SK-N-MC (cell line): ENCODE measurements around a stretch of chr6.

DNA sequence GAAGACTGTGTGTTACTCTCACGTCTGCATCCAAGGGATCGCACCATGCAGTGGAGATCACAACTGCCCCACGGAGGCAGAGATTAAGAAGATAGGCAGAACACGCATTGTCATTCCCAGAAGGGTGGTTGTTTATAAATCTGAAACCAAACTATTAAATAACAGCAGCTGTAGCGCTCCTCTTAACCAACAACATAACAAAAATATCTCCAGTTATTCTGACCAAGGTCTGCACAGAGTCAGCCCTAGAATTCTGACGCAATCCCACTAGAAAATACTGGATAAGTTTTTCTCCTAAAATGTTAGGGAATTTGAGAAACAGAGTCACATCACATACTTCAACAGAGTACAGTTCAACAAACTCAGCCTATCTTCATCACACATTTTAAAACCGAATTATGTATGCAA lies 70.5 kb downstream of the TBXT start:
- RRBS: no CpG with 5 or more reads among the region's 7 CpGs

DNA sequence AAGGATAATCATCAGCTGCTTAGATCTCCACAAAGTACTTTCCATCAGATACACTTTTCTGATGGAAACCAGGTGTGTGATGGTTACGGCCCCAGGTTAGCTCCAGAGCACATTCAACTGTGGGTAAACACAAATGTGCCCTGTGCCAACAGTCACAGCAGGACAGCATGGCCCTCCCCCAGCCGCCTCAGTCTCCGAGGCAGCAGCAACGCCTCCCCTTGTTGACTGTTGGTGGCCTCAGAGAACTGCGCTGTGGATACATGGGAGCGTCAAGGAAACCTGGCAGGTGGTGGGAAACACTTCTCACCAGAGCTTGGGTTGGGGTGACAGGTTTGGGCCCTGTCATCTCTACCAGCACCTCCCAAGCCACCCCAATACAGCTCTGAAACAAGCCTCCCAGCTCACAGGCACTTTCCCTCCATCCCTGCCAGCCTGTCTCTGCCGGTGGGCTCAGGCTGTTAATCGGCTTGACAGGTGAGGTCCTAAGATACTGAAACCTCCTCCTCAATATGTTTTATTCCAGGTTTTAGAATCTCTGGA lies 1.1 kb upstream of the PRR18 start:
- RRBS: no CpG with 5 or more reads among the region's 8 CpGs

DNA sequence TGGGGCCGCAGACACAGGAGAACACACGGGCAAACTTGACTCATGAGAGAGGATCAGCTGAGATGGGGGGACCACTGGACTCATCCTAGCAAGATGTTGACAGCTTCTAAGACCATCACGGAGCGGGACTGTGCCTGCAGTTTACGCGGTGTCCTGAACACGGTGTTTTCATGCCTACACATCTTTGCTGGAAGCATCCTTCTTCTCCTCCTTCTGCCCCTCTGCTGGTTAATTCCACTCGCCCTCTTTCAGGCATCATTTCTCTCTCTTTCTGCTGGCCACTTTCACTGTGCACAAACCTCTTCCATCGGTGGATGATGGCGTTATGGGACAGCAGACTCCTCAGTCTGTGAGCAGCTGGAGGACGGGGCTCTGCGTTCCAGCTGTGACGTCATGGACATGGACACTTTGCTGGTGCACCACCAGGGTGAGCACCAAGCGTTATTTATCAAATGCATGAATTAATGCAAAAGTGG lies 82.7 kb upstream of the MPC1 start:
- RRBS: no CpG with 5 or more reads among the region's 14 CpGs

DNA sequence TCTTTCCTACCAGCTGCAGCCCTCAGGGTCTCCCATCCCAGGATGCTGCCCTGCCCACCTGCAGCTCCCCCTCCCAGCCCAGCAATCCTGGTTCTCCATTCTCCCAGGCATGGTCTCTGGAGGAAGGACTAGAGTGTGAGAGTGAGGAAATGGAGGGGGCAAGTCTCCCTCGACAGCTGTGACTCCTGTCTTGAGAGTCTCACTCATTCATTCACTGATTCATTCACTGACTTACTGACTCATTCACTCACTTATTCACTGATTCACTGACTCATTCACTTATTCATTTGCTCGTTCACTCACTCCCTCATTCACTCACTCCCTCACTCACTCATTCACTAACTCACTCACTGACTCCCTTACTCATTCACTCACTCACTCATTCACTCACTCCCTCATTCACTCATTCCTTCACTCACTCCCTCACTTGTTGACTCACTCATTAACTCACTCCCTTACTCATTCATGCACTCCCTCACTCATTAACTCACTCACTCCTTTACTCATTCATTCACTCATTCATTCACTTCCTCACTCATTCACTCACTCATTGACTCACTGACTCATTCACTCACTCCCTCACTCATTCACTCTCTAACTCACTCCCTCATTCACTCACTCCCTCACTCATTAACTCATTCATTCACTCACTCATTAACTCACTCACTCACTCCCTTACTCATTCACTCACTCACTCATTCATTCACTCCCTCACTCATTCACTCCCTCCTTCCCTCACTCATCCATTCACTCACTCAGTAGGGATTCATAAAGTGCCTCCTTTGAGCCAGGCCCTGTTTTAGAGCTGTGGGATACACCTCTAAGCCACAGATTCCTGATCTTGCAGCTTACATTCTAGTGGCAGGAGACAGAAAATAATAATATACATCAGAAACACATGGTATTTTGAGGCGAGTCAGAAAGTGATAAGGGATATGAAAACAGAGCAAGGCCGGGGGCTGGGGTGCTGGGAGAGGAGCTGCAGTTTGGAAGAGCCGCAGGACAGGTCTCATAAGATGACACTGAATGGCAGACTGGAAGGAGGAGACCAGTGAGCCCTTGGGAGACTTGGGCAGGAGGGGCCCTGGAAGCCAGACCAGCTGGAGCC lies 84.1 kb upstream of the MPC1 start:
- RRBS: no CpG with 5 or more reads among the region's 5 CpGs

GRCh38 chr6:166470547-166470847 lies 87.8 kb upstream of the MPC1 start:
- RRBS: no CpG with 5 or more reads among the region's 11 CpGs

- RRBS: 44% methylated on average over 4 of the region's 23 CpGs
Measured at GRCh38 chr6:166494938-166495650, 91.4 kb downstream of the RAMACL start.

DNA sequence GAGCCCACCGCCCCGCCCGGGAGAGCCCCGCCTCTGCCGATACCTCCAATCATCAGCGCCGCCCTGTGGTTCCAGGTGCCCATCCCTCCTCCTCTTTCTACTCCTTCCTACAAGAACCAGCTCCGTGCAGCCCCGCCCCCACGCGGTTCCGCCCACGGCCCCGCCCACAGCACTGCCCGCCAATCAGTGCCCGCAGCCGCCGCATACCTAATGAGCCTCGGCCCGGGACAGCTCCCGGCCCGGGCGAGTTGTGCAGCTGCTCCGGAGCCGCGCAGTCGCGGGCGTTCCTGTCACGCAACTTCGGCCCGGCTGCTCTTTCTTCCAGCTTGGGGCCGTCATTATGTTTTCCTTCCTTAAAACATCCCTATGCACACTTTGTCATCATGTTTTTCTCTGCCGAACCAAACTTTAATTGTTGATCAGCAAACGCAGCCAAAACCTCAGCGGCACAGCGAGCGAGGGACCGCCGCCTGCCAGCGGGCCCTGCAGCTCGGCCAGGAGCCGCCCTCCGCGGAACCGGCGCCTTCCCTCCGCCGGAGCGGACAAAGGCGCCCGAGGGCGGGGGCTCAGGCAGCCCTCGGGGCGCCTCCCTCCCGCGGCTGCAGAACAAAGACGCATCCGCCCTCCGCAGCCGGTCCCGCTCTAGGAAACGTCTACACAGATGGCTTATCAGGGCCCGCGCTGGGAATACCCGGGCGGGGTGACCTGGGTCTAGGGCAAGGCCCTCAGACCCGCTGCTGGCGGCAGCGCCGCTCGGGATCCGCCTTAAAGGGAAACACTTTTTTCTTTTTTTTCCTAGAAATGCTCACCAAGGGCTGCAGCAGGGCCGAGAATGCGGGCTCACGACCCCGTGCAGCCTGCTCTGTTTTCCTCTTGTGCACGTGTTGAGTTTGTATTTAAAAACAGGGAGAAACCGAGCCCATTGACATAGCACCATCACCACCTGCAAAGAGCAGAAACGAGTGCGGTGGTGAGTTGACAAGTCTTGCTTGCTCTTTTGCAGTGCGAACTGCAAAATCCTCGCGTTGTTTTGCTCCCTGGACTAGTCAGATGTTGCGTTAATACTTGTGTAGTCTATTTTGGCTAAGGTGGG lies 724 bp upstream of the RPS6KA2 start:
- RRBS: 1% methylated on average over 23 of the region's 85 CpGs

DNA sequence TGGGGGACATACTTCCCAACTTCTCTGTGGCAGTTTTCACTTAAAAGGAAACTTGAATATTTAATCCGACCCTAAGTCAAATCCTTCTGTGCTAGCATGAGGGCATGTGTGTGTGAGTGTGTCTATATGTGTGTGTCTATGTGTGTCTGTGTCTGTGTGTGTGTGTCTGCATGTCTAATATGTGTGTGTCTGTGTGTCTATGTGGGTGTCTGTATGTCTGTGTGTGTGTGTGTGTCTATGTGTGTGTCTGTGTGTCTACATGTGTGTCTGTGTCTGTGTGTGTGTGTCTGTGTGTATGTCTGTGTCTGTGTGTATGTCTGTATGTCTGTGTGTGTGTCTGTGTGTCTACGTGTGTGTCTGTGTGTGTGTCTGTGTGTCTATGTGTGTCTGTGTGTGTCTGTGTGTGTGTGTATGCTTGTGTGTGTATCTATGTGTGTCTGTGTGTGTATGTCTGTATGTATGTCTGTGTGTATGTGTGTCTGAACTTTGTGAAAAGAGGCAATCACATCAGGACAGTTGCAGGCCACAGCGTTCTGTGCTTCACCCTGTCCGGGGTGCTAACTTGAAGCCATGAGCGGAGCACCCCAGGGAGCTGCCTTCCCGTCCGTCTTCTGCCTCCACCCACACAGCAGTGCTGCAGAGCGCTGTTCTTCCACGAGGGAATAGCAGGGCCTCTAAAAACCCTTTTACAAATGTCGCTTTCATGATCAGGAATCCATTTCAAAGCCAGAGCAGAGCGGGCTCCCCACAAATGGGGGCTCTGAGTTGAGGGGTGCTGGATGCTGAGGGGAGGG lies 131.7 kb downstream of the RNASET2 start:
- RRBS: no CpG with 5 or more reads among the region's 11 CpGs

GRCh38 chr6:167094846-167095341 lies 28.0 kb upstream of the CCR6 start:
- RRBS: no CpG with 5 or more reads among the region's 3 CpGs

DNA sequence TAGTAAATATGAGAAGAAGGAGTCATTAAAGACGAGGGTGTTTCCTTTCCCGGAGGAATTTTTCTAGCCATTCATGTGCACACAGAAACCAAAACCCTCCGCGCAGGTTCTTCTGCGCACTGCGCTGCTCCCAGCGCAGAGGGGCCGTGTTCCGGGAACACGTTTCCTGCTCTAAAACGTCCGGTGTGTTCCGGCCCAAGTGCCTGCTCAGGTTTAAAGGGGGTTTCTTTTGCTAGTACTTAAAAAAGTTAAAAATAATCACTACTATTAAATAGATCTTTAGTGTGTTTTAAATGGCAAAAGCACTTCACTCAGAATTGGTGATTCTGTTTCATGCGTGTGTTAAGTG lies 11.6 kb downstream of the GPR31 start:
- RRBS: 60% methylated on average over 5 of the region's 14 CpGs

DNA sequence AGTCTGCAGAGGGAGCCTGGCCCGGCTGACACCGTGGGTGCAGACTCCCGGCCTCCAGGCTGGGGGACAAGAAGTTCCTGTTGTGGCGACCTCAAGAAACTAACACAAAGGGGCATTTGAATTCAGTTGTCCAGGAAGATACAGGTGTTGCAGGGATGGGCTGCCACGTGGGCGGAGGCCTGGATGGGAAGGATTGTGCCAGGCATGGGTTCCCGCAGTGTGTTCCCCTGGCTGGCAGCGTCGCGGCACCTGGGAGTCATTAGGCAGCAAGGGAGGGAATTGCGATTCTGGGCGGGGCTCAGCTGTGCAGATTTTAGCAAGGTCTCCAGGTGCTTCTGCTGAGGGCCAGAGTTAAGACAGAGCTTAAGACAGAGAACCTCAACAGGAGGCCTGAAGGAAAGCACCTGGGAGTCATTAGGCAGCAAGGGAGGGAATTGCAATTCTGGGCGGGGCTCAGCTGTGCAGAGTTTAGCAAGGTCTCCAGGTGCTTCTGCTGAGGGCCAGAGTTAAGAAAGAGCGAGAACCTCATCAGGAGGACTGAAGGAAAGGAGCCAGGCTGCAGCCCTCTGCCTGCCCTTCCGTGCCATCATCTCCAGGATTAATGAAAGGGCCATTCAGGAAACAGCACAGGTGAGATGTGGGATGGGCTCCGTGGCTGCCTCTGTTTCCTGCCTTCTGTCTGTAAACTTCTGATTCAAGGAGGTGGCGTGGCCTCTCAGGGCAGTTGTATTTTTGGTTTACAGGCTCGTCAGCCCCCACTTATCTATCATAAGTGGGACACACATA lies 20.1 kb upstream of the UNC93A start:
- RRBS: no CpG with 5 or more reads among the region's 18 CpGs

DNA sequence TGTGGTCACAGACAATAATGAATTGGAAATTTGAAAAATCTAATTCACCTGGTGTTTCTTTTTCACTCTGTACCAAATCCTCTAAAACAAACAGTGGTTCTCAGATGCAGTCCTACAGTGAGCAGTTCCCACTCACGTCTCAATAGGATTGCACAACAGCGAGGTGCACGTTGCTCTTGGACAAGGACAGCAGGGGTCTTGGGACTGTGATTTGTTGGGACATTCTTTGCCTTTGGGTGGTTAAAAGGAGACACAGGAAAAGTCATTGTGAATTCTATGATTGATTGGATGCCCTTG lies 463 bp downstream of the UNC93A start:
- RRBS: no CpG with 5 or more reads among the region's 3 CpGs

DNA sequence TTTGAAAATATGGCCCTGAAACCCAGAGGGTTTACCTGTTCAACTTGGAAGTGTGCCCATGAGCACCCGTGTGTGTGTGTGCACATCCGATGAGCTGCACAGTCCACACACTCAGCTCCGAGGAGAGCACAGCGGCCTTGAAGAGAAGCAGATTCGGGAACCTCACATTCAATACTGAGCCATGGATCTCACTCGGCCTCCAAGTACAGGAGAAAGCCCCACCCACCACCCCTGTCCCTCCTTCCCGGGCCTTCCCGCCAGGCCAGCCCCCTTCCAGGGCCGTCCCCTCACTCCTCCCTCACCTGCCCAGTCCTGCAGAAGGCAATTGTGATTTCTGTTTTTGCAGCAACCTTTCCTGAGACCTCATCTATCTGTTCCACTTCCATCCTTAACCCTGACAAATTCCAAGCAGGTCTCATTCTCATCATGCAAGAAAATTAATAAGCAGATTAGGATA lies 3.7 kb upstream of the TTLL2 start:
- RRBS: no CpG with 5 or more reads among the region's 9 CpGs

DNA sequence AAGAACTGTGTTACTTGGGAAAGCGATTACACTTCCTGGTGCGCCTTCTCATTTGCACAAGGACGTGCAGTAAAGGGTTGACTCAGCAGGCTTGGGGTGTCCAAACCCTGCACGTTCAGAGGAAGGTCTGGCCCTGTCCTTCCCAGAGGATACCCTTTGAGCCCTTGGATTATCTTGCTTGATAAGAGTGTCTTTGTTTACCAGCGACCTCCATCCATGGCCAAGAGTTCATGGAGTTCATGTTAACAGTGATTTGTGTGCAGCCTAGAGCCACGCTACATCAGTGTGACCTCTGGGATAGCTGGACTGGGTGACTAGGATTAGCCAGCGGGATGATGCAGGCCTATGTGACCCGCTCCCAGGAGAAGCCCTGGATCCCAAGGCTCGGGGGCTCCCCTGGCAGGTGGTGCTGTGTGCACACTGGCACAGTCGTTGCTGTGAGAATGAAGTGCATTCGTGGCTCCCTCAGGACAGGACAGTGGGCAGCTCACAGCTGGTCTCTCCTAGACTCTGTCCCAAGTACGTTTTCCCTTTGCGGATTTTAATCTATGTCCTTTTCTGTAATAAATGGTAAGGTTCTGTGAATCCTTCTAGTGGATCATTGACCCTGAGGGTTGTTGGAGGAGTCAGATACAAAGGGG lies 73.5 kb downstream of the TTLL2 start:
- RRBS: no CpG with 5 or more reads among the region's 13 CpGs

DNA sequence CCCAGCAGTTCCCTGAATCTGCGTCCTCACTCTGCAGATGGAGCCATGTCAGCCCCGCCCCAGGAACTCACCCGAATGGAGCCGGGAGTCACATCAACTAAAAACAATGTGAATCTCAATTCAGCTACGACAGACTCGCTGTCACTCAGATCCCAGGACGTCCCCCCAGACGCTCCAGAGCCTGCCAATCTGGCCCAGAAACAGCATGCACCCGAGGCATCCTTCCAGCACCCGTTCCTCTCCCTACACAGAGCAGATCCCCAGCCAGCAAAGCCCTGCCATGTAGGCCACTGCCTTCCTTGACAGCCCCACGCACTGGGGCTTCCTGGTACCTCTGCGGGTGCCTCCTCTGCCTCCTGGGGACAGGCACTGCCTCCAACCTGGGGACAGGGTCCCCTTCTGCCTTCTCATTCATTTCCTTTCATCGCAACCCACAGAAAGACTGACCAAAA lies 248.0 kb downstream of the TTLL2 start:
- RRBS: no CpG with 5 or more reads among the region's 13 CpGs

DNA sequence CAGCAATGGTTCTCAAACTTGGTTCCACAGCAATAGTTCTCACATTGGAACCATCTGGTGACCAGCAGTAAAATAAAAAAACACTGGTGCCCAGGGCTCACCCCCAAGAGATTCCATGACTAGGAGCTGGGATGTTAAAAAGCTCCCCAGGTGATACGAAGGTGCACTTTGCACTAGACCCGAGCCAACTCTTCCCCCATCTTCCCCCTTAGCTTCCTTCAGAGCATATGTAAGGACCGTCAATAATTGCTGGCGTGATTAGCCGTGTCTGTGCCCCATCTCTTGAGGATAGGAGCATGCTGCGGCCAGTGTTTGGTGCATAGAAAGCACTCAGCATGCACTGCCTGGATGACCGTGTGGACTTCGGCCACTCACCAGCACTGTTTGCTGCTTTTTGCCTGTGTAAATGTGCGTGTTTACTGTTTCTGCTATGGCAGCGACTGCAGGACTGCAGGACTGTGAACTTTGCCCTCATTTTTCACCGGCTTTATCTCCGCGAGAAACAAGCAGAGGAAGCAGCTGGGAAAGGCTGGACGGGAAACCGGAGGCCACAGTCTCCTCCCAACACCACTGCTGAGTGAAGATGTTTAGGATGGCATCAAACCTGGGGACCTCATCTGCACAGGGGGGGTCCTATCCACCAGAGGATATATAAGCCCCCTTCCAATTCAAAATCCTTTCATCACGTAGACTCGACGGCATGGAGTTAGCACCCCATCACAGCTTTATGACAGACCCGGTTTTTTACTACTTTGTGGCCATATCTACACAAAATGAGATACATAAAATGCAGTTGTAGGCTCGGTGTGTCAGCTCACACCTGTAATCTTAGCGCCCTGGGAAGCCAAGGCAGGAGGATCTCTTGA lies 150.6 kb upstream of the AFDN start:
- RRBS: 60% methylated on average over 5 of the region's 21 CpGs

DNA sequence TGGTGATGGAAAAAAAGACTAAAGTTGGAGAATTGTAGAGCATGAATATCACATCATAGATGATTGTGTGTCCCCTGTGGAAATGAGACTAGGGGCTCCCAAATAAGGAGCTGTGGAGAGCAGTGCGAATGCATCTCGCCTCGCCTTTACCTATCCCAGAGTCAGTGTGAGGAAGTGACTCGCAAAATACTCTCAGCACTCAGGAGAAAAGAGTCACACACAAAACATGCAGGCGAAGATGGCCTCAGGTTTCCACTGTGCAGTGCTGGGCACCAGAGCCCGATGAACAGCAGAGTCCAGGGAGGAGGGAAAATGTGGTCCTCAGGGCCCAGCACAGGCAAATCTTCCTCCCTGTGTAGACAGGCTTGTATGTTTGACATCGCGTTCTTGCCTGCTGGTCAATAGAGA lies 126.5 kb upstream of the AFDN start:
- RRBS: no CpG with 5 or more reads among the region's 8 CpGs

DNA sequence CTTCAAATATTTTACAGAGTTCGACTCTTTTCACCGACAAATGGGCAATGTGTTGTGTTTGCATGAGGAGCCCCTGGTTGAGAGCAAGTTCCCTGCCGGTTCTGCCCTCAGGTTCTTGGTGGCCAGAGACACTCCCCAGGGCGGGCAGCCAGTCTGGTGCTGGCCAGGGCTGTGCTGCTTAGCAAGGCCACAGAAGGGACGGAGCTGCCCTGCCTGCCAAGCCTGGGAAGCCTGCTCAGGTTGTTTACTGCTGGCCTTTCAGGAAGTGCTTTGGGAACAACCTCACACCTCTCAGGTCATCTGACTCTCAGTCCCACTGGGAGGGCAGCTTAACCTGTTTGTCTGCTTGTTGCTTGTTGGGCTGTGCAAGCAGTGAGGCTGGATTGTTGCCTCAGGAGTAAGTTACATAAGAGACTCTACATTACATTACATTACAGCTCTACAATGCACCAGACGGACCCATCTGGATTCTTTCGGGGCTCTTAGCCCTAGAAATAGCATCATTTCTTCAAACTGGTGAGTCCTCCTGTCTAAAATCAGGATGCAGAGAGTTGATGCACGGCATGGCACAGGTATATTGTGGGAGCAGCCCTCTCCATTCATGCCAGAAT lies 75.7 kb upstream of the AFDN start:
- RRBS: no CpG with 5 or more reads among the region's 8 CpGs

DNA sequence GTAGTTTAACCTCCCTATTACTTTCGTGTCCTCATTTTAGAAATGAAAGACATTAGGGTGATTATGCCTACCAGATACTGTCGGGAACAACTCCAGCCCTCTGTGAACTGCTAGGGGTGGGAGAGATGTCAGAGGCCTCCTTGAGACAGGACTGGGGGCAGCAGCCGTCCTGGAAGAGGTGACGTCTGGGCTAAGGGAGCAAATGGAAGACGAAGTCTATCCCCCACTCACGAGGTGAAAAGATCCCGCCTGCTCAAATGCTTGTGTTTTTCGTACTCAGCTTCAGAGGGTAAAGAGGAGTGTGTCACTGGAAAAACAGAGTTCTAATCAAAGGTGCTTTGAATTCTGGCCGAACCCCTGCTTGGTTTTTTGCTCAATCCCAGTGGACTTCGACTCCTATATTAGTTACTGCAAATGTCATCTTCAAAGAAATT lies 62.0 kb upstream of the AFDN start:
- RRBS: no CpG with 5 or more reads among the region's 10 CpGs

- RRBS: no CpG with 5 or more reads among the region's 7 CpGs
Measured at GRCh38 chr6:167786834-167787472, 39.8 kb upstream of the AFDN start.